ENCODE measurements around the genes GLCCI1 and VWDE.

DNA sequence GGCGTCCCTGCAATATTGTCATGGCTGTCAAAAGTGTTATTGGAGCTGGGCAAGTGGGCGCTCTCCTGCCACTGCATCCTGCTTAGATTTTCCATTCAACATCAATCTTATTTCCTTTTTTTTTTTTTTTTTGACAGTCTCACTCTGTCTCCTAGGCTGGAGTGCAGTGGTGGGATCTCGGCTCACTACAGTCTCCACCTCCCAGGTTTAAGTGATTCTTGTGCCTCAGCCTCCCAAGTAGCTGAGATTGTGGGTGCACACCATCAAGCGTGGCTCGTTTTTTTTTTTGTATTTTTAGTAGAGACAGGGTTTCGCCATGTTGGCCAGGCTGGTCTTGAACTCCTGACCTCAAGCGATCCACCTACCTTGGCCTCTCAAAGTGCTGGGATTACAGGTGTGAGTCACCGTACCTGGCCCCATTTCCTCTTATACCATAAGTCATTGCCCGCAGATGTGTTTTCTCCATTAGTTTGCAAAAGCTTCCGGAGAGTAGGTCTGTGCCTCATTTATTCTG is 119.9 kb upstream of the CCZ1B start:
- PRO-cap, 2 experiments, result no peak in any of the 2 experiments

- PRO-cap, 2 experiments, result no peak in any of the 2 experiments
Measured at GRCh38 chr7:7158723-7159099, 23.6 kb upstream of the C1GALT1 start.

GRCh38 chr7:7640269-7640551 is 342 bp upstream of the UMAD1 start:
- PRO-cap, 2 experiments, result peak in 2 of 2 experiments; most common minus-strand start chr7:7640463 (in 2)

DNA sequence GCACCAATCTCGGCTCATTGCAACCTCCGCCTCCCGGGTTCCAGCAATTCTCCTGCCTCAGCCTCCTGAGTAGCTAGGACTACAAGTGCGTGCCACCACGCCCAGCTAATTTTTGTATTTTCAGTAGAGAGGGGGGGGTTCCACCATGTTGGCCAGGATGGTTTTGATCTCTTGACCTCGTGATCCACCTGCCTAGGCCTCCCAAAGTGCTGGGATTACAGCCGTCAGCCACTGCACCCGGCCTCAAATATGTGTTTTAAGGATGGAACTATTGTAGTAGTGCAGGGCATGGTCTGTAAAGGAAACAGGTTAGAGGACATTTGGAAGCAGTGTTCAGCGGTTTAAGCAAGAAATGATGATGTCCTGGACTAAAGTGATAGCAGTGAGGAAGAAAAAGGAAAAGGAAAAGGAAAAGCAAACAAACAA is 12.7 kb upstream of the RPA3 start:
- PRO-cap, 2 experiments, result no peak in any of the 2 experiments

DNA sequence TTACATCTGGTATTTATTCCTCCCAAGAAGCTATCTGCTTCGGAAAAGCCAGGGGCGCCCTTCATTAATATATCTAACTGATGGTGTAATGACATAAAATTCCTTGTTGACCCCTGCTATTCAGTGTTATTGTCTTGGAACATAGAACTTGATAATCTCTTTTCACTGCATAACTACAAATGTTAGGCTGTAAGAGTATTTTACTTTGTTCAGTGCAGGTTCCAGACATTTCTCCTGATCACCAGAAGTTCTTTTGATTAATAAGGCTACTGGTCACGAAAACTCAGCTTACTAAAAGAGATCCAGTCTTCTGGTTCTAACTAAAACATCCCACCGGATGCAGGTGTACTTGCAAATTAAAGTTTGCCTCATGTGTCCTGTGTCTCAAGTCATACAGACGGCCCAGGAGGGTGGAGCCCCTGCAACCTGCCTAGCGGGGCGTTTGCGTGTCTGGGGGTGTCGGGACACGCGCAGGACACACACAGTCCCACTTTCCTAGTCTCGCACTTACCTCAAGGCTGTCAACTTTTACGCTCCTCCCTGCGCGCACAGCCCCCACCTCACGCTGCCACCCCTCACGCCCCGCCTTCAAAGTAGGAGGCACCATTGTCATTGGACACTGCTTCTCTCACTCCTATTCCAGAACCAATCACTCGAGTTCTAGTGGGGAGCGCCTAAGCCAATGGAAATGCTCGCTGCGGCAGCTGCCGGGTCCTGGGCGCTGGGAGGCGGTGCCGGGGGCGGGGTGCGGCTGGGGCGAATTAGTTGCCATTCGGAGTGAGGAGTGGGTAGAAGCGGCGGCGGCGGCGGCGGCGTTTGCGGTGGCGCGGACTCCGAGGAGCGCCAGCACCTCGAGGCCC is at the start of gene GLCCI1:
GLCCI1 (plus strand) TSS at position 764 of the 860 bp plus-strand sequence.
- PRO-cap, 2 experiments, result peak in 2 of 2 experiments; most common plus-strand start position 791 of the sequence (in 2); most common minus-strand start position 503 of the sequence (in 1)

GRCh38 chr7:7970244-7970510 is 1.6 kb downstream of the GLCCI1 start:
- PRO-cap, 2 experiments, result no peak in any of the 2 experiments

DNA sequence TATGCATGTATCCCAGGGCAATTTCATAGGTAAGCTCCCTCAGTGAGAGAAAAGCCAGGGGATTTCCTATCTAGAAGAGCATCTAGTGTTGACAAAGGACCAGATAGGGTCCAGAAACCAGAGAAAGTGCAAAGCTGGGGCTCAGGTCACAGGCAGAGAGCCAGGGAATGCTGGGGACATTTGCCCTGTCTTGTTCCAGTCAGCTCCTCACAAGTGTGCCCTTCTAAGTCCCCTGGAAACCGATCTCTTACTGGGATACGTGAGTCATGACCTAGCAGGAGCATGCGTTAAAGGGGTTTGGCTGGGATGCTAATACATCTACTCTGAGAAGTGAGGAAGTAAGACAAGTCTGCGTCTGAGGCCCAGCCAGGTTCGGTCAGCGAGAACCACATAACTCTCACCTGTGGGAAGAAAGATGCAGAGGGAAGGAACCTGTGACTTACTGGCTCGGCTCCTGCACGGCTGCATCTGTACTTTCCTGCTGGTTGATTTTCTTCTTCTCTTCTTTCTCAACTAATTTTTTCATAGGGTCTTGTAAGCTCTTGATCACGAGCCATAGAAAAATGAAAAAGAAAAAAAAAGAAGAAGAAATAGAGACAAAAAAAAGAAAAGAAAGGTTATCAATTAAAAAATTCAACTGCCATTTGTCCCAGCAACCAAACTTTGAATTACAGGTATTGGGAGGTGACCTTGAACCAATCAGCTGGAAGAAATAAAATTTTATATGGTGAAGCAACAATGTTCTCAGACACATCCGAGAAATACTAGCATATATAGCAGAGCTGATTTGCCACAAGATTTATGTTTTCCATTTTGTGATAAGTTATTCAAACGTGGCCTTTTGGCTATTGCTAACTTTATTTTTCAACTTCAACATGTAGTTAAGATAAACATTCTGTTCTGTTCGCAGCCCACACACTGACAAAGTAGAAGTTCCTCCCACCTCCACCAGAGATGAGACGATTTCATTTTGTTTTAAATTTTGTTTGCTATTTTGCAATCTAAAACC is 118.2 kb downstream of the ICA1 start:
- PRO-cap, 2 experiments, result no peak in any of the 2 experiments

GRCh38 chr7:8213415-8213740 is 48.6 kb downstream of the ICA1 start:
- PRO-cap, 2 experiments, result no peak in any of the 2 experiments

DNA sequence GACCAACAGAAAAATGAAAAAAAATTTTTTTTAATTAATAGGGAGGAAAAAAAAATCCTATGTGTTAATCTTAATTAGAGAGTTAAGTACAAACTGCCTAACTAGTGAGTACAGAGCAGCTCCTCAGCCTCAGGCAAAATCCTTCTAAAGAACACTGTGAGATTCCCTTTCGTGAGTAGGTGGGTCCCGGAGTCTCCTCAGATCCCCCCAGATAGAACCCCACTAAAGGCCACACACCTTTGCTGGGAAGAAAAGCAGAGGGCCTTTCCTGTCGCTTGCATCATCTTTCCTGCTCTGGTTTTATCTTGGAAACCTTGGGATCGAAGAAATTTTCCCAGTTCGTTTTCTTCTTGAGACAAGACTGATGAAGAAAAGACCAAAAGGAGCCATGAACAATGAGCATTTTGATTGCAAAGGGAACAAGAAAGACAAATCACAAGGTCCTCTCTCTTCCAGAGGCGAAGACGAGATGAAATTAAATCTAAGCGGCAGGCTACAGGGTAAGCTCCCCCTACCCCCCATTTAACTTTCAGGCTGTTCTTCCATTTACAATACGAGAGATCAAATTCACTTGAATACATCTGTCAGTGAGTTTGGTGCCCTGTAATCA is 40.8 kb downstream of the ICA1 start:
- PRO-cap, 2 experiments, result no peak in any of the 2 experiments

DNA sequence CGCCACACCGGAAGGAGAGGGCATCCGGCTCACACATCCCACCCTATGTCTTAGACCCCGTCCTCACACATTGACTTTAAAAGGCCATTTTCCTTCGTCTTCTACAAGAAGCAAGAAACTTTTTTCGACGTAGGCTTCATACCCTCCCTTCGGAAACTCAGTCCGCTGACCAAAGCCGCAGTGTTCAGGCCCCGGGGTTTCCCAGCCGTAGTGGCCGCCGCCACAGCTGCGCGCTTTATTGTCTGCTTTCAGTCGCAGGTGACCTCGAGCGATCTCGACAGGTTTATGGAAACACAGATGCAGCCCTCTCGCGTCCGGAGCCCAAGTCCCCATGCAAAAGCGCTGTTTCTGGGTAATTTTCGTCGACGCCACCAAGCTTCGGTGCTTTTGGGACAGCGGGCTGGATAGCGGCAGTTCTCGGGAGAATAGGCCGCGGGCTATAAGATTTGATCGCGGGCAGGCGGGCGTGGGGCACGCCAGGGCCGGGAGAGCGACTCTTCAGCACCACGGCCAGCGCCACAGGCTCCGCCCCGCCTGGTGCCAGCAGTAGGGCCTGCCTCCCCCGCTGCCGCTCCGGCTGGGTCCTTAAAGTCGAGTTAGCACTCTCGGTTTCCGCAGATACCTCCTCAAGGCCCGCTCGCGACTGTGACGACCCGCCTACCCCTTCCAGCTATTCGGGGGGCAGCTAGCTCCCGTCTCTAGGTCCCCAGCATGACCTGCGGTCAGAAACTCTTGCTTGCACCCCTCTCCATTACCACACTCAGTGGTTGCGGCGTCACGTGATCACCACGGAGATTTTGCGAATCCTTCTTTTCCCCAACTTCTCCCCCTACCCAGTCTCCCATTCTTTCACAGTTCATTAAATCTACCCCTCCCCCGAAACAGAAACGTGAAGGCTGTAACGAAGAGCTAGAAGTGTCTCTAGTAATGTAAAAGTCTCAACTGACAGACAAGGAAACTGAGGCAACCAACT is 9.4 kb downstream of the NXPH1 start:
- PRO-cap, 2 experiments, result no peak in any of the 2 experiments

- PRO-cap, 2 experiments, result no peak in any of the 2 experiments
Measured at GRCh38 chr7:10934237-10934799, 5.6 kb downstream of the NDUFA4 start.

- PRO-cap, 2 experiments, result no peak in any of the 2 experiments
Measured at GRCh38 chr7:10941010-10941560, 1.1 kb upstream of the NDUFA4 start.

- PRO-cap, 2 experiments, result no peak in any of the 2 experiments
Measured at GRCh38 chr7:10974054-10974747, 529 bp downstream of the PHF14 start.

GRCh38 chr7:11552340-11552670 is 279.7 kb downstream of the THSD7A start:
- PRO-cap, 2 experiments, result no peak in any of the 2 experiments

DNA sequence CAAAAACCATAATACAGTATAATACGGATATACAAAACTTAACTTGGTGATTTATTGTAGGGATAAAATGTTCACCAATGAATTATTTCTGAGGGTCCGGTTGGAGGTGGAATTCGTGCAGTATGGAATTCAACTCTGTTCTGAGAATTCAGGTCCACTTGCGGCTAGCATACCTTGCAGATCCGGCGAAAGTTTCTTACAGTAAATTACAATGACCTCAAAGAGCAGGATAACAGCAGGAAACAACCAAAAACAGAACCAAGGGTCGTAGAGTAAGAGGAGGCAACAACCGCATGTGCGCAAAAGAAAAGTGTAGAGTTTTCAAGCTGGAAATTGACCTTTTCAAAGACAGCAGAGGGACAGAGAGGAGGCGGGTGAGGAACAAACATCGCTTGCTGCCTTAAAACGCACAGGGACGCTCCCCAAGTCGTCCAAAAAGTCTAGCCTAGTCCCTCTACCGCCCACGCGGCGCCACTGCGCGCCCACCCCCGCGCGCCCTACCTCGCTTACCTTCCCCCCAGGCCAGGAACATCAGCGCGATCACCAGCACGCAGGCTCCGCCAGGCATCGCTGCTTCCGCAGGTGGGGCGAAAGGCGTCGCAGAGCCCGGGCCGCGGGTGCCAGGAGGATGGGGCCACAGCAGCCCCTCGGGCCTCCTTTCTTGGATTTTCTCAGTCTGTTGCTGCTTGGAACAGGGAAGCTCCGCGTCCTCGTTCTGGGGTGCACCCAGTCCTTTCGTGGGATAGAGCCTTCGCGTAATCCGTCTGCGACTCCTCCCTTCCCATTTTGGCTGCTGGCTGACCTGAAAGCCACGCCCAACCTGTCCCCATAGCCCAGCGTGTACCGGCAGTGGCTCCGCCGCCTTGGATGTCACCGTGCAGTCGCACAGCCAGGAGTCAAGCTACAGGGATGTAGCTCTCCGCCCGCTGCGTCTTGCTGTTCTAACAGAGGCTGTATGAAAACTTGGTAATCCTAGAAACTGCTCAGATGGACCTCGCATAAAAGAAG is at the start of gene VWDE:
VWDE (minus strand) TSS at position 717 of the 1,008 bp plus-strand sequence.
- PRO-cap, 2 experiments, result no peak in any of the 2 experiments

GRCh38 chr7:12496750-12497519 is 7.3 kb upstream of the ENSG00000226690 start:
- PRO-cap, 2 experiments, result no peak in any of the 2 experiments

DNA sequence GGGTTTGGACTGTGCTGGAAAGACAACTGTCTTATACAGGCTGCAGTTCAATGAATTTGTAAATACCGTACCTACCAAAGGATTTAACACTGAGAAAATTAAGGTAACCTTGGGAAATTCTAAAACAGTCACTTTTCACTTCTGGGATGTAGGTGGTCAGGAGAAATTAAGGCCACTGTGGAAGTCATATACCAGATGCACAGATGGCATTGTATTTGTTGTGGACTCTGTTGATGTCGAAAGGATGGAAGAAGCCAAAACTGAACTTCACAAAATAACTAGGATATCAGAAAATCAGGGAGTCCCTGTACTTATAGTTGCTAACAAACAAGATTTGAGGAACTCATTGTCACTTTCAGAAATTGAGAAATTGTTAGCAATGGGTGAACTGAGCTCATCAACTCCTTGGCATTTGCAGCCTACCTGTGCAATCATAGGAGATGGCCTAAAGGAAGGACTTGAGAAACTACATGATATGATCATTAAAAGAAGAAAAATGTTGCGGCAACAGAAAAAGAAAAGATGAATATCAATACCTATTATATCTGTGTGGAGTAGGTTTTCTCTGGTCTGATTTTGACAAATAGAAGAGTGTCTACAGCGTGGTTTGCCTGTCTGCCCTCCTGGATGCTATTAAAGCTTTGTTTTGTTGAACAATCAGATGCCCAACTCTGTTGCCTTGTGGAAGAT is 1.0 kb downstream of the ARL4A start:
- PRO-cap, 2 experiments, result no peak in any of the 2 experiments

DNA sequence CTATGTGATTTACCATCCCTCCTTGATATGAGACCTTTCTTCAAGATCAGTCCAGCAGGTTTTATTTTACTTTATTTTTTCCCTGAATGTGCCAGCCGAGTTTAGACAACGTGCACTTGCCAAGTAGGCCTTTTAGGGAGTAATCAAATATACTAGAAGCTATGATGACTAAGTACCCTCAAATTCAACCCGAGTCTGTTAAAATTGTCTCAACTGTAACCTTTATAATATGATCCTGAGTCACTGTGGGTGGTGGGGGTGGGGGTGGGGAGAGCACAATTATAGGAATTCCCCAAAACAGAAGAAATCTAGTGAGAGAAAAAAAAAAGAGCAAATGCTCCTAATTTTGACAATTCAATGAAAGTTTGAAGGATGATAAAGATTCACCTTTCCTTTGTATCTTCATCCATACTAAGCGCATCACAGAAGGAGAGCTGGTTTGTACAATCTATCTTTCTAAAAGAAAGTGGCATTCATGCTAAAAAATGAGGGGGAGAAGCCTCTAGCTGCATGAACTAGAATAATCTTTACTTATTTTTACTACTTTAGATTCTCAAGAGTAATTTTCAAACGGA is 32.2 kb downstream of the ARL4A start:
- PRO-cap, 2 experiments, result peak in 1 of 2 experiments; most common minus-strand start position 197 of the sequence (in 1)

- PRO-cap, 2 experiments, result no peak in any of the 2 experiments
Measured at GRCh38 chr7:13057352-13058112, 370.1 kb downstream of the ARL4A start.

GRCh38 chr7:13806524-13807096 is 182.9 kb downstream of the ETV1 start:
- PRO-cap, 2 experiments, result no peak in any of the 2 experiments